LHCN-M2 (cell line): ENCODE data around the genes CENPE, TBCK and DKK2.

DNA sequence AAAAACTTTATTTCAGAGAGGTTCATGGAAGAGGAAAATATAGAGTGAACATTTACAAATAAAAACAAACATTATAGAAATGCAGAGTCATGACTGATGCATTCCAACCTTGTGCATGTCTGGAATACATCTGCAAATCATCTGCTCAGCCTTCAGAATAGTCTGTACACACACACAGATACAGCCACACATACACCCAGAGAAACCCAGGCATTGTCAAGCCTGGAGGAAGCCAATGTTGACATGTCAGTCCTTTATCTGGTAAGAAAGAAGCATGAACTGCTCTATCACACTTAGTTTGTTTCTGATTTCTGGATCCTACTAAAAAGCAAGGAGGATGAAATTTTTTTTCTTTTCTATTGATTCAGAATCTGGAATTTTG, 61.3 kb upstream of the NFKB1 start:
- RAMPAGE, long total RNA = no peak

- RAMPAGE, long total RNA = no peak
These were observed 4.5 kb upstream of the NFKB1 start for GRCh38 chr4:102496659-102497032.

DNA sequence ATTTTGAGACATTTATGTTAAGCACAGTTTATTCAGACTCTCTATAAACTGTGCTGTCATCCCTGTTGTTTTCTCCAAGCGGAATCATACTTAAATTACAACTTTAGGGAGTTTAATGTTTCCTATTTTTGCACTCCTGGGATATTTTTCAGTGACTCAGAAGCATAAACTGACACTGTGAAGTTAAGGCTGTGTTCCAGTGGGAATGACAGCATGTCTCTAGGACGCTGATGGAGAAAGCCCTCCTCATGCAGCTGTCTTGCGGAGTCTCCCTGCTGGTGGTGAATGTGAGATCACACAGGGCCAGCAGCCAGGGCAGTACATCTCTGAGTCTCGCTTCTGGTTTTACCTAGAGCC, 53.3 kb downstream of the NFKB1 start:
- RAMPAGE, long total RNA = no peak

GRCh38 chr4:102555137-102556527, 54.5 kb downstream of the NFKB1 start:
- RAMPAGE, long total RNA = no peak

- RAMPAGE, long total RNA = no peak
These were observed 93.6 kb downstream of the NFKB1 start for GRCh38 chr4:102594717-102595272.

GRCh38 chr4:102828414-102828543, 928 bp upstream of the UBE2D3 start:
- RAMPAGE, long total RNA = no peak

GRCh38 chr4:103018760-103019354, 648 bp downstream of the SLC9B1 start:
- RAMPAGE, long total RNA = no peak

DNA sequence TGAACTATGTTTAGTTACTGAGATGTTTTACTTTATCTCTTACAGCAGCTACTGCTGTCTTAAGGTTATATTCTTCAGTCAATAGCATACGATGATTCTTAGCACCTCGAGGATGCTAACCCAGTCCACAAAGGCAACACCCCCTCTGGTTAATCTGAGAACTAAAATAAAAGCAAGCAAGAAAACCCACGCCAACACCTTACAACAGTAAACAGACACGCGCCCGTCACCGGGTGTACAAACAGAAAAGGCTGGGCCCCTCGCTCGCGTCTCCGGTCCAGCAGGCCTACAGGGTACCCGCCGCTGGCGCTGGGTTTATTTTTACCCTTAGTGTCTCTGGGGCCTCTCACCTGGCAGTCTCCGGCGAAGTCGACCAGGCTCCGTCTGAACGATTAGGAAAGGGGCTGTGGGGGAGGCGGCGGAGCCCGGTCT, 711 bp downstream of the SLC9B2 start:
- RAMPAGE, long total RNA = no peak

GRCh38 chr4:103197655-103198805, at the start of gene CENPE:
Gene CENPE (minus strand): TSS chr4:103198343.
- RAMPAGE, long total RNA = no peak

- RAMPAGE, long total RNA = no peak
These were observed 365.9 kb downstream of the CXXC4 start for GRCh38 chr4:104128774-104129250.

DNA sequence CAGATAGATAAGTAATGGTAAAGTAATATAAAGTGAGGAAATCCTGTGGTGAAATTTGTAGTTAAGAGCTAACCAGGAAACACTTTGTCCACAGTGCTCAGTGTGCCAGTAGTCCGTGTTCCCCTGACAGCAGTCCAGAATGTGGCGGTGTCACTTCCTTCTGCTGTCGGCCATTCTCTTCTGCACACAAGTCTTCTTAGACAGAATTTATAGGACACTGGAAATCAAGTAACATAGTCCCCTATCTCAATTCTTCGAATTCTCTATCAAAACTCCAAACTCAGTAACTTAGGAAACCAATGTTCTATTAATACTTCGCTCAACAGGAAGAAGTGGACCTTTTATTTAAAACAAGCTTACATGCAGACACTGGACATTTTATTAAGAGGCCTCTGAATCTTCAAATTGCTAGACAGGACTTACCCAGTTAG, 5.8 kb upstream of the CXXC4 start:
- RAMPAGE, long total RNA = no peak

GRCh38 chr4:105145732-105146590, 715 bp upstream of the TET2 start:
- RAMPAGE, long total RNA = no peak

DNA sequence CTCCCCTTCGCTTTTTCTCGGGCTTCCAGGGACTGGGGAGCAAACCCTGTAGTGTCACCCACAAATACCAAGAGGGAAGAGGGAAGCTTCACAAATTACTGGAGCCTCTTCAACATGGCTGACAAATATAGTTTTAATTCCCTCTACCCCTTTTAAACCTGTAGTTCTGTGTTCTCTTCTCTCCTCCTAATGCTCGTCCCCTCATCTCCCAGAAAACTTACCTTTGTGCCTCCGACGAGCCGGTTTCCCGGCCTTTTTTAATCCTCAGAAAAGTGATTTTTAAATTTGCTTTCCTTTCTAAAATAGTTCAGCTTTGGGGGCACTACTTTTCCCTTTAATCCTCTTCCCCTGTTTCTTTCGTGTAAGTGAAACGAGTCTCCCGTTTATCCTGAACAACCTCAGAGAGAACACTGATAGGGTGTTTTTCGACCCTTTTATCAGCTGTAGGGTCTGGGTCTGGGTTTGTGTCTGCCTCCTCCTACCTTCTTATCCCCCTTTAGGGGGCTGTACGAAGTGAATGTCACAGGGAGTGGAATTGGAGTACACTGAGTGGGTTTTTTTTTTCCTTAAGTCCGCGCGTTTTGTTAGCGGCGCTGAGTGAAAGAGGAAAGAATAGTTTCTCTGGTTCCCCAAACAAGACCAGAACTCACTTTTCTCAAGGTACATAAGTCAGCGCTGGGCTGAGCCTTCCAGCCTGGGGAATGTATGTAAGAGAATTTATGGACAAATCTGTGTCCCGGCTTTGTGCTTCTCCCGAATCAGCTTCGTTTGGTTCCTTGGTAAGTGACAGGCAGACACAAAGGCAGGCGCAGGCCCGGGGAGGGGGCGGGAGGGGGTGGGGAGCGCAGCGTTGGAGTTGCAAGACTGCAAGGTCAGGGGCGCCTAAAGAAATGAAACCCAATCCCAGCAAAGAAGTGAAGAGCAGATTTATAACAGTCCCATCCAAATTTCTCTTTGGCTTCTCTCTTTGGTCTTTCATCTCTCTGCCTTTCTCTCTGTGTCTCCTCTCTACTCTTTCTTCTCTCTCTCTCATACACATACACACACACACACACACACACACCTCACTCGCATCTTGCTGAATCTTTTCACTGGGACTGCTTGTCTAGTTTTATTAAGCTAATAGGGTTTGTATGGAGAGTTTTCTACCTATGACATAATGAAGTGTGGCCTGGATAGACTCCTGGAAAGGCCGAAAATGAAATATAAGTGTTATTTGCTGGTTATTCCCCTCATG, 763 bp downstream of the TET2 start:
- RAMPAGE, long total RNA = no peak

DNA sequence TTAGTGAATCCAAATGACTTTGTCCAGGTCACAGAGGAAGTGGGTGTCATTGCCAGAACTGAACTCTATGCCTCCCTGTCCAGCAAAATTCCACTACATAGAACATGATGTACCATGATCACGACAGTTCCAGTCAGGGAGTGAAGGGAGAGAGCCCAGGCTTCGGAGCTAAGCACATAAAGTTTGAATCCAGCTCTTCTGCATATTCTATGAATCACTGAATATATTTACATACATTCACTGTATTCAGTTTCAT, 17.4 kb downstream of the ARHGEF38 start:
- RAMPAGE, long total RNA = no peak

DNA sequence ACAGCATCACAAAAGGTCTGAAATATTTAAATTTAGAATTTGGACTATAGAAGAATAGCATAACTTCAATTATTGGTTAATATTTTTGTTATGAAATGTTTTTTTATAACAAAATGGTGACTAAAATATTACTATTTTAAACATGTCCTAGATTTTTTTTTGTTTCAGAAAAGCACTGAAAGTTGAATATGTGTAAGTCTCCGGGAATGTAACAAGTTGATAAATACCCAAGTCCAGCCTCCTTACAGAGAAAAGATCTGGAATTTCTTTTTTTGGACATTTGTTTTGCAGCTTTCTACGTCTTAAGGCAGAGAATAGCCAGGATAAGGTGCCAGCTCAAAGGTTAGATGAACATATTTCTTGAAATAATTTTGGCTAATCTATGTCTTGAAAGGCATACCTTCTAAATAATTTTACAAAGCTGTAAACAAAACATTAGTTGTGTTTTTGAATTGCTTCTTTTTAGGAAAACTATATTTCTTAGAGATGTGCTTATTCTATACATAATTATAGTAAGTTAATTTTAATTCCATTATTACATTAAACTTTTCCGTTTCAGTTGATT, 16.7 kb downstream of the NPNT start:
- RAMPAGE, long total RNA = no peak

DNA sequence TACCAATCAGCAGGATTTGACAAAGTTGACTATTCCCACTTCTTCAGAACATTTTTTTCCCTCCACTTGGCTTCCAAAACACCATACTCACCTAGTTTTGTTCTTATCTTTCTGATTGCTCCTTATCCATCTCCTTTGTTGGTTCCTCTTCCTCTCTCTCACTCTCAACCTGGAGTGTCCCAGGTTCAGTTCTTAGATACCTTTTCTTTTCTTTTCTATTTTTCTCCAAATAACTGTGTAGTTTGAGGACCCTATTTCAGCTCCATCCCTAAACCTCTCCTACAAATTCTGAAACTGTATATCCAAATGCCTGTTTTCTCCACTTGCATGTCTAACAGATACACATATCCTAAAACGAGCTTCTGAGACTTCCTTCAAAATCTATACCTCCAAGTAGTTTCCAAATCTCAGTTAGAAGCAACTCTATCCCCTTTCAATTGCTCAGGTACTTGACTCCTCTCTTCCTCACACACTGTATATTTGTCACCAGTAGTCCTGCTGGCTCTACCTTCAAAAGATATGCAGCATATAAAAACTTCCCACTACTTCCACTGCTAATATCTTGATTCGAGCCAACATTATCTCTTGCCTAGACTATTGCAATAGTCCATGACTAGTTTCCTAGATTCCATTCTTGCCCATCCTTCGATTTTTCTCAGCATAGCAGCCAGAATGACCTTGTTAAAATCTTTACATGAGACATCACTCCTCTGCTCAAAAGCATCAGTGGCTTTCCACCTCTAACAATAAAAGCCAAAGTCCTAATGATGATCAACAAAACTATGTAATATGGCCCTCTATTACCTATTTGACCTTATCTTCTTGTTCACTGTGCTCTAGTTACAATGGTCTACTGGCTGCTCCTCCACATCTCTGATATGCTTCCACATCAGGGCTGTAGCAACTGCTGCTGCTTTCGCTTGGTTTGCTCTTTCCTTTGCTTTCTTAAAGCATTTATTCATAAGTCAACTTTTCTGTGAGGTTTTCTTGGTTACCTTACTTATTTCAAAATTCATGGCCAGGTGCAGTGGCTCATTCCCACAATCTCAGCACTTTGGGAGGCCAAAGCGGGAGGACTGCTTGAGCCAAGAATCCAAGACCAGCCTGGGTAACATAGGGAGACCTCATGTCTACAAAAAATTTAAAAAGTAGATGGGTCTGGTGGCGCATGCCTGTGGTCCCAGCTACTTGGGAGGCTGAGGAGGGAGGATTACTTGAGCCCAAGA, 116.4 kb downstream of the TBCK start:
- RAMPAGE, long total RNA = no peak

DNA sequence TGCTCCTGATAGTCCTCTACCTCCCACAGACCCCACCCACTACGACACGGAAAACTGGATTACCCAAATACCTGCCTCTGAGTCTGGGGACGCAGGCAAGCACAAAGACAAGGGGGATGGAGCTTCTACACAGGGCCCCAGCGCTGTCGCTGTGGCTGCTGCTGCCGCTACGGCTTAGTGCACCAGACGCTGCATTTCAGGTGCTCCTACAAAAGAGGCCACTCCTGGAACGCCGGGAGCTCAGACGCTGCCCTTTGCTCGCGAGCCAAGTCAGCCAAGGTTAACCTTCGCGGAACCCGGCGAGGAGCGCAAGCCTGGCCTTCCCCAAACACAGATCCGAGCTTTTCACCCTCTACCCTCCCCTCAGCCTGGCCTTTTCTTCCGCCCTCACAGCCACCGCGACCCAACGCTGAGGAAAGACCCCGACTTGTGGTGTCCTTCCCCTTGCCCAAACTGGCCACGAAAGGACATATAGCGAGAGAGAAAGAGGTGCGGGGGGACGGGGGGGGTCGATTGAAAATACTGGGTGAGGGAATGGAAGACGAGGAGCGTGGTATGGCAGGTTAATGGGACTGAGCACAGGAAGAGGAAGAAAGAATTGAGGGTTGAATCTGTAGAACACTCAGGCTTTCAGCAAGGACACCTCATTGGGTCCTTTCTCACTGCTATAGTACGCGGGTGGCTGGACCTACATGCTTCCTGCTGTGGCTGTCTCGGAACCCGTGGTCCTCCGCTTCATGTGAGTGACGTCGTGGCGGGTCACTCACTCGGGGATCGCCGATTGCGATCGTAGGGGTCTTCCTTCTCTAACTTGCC, at the start of gene TBCK:
Gene TBCK (minus strand): TSS at position 354 of the 816 bp plus-strand sequence.
- RAMPAGE, long total RNA = start-site peak on the plus strand centred at position 707 of the sequence, 20 bp wide, 57 reads

DNA sequence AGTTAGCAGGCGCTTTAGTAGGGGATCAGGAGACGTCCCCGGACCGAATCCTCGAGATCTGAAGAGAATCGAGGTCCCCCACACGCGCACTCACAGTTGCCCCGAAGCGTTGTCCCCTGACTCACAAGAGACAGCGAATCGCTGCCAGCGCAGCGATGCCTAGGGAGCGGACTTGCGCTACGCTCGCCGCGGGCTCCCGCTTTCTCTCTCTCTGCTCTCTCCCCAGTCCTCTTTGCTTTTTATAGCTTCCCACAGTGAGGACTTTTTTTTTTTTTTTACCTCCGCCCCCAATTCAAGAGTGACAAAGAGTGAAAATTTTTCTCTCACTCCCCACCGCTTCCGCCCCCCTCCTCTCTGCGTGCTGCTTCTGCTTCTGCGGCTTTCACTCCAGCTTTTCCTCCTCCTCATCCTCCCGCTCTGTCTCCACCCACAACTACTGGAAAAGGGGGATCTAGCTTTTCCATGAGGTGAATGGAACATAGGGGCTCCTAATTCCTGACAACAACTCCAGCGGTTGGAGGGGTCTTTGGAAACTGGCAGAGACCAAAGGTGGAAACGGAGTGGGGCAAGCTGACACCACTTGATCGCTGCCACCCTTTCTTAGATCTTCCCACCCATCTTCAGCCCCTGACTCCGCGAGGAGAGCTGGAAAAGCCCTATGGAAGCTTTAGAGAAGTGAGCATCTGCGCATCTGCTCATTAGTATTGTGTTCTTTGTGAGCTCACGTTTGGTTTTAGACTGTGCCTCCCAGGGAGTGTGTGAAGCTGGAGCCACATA, at the start of gene DKK2:
Gene DKK2 (minus strand): TSS at position 216 of the 777 bp plus-strand sequence.
- RAMPAGE, long total RNA = no peak

- RAMPAGE, long total RNA = no peak
These were observed 270.2 kb downstream of the PAPSS1 start for GRCh38 chr4:107449845-107450308.

GRCh38 chr4:107824188-107824377, 649 bp upstream of the SGMS2 start:
- RAMPAGE, long total RNA = no peak